Vagina (tissue), 1 donor: ENCODE measurements around the gene NYAP2.

GRCh38 chr2:223611073-223611459 is 8.9 kb upstream of the SCG2 start:
- PRO-cap, result no peak
- RAMPAGE, long total RNA, result no peak

GRCh38 chr2:223952379-223953063 is 4.7 kb upstream of the MRPL44 start:
- PRO-cap, result no peak
- RAMPAGE, long total RNA, result no peak

DNA sequence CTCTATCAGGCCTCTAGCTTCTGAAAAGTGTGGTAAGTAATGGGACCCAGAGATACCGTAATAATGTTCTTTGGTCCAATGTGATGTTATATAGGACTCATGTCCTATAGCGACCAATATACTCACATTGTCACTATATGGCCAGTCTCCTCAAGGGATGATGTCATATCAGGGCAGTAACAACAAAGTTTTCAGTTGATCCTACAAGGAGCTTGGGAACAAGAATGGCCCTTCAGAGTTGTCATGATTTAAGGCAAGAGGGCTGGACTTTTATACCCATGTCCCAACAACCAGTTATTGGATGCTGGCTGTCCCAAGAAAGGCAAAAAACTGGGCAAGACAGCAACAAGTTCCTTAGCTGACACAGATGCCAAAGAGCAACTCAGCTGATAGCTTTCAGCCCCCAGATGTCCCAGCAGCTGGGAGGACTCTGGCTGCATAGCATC is 33.2 kb upstream of the SERPINE2 start:
- PRO-cap, result no peak
- RAMPAGE, long total RNA, result no peak

GRCh38 chr2:224481875-224482333 is 80.0 kb upstream of the FAM124B start:
- PRO-cap, result no peak
- RAMPAGE, long total RNA, result no peak

DNA sequence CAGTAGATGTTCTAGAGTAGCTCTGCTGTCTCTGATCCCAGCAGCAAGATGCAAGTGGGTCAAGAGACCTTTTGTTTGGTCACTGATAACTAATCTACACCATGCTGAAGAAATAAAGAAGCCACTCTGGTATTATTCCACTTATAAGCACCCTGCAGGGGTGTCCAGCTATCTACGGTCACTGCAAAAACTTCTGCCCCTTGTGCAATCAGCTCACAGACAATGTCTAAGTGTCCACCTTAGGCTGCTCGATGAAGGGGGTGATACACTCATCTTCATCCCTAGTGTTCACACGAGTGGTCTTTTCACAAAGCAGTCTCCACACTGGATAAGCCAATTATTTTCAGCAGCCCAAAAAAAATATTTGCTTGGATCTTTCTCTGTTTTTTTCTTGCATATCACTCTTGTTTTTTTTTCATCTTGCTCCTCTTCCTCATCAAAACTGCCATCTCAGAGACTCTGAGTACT is 85.6 kb downstream of the CUL3 start:
- PRO-cap, result no peak
- RAMPAGE, long total RNA, result no peak

DNA sequence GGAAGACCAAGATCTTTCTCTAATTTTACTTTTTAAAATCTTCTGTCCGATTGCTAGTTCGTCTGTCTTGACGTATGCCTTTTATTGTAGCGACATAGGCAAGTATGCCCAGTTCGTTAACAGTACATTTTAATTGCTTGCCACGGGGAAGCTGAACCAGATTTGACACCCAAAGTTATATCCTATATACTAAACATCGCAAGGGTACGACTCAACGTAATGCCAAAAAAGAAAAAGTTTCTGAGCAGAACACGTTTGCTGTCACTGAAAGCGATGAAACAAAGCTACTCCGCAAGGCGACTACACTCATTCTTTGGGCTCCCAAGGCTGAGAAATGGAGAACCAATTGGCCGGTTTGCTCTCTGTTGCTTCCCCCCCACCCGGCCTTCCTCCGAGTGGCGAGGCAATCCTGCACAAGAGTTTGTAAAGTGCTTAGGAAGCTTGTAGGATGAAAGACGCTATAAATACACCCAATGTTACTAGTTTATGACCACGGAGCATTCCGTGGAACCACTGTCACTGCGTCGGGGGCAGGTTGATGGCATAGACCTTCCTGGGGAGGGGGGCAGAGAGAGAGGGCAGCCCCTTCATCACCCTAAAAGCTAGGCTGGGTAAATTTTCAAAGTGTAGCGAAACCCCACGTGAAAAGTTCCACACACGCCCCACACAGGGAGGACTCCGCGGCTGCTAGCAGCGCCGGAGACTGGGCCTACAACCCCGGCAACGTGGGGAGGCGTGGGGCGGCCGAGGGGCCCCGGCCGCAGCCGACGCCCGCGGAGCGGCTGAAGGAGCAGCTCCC is 1.1 kb downstream of the CUL3 start:
- PRO-cap, result no peak
- RAMPAGE, long total RNA, result no peak

DNA sequence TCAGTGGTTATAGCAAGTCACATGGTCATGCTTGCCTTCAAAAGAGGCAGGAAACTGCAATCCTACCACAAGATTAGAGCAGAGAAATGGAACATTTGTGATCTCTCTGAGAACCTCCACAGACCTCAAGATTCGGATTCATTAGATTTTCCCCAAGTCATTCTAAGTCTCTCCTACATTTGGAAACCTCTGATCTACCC is 48.5 kb upstream of the CCDC195 start:
- PRO-cap, result no peak
- RAMPAGE, long total RNA, result no peak

GRCh38 chr2:224864712-224865192 is 148.6 kb upstream of the CCDC195 start:
- PRO-cap, result no peak
- RAMPAGE, long total RNA, result start-site peak on the minus strand at chr2:224864934-224864977, 23 reads

- PRO-cap, result no peak
- RAMPAGE, long total RNA, result no peak
Observed at GRCh38 chr2:224983018-224983428, 59.2 kb downstream of the DOCK10 start.

- PRO-cap, result no peak
- RAMPAGE, long total RNA, result no peak
Observed at GRCh38 chr2:225017576-225018160, 24.6 kb downstream of the DOCK10 start.

- PRO-cap, result no peak
- RAMPAGE, long total RNA, result no peak
Observed at GRCh38 chr2:225399476-225399933, at the start of gene NYAP2. Gene NYAP2, plus strand, starts transcription at chr2:225399710.

DNA sequence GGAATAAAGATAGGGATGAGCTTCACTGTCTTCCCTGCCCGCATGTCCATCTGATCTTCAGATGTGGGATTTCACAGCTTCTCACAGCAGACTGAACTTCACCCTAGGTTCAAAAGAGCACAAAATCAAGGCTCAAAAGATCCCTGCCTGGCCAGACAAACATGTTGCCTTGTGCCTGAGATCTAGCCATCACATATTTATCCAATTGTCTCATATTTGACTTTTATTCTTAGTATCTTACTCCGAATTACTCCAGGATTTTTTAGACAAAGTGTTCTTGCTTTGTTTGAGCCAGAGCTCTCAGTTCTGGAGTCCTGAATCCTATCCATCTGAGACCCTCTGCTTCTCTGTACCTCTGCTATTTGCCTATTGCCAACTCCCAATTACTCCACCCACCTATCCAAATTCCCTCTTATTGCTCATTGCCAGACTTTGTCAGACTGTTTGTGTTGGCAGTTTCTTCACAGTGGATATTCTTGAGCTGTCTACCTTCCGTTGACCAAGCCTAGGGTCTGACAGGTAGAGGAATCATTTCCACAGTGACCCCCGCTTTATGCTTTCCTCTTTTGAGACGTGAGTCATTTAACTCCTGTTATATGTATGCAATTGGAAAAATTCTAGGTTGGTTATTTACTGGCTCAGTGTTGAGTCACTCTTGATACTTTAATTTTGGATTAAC is 187.9 kb downstream of the IRS1 start:
- PRO-cap, result no peak
- RAMPAGE, long total RNA, result no peak

DNA sequence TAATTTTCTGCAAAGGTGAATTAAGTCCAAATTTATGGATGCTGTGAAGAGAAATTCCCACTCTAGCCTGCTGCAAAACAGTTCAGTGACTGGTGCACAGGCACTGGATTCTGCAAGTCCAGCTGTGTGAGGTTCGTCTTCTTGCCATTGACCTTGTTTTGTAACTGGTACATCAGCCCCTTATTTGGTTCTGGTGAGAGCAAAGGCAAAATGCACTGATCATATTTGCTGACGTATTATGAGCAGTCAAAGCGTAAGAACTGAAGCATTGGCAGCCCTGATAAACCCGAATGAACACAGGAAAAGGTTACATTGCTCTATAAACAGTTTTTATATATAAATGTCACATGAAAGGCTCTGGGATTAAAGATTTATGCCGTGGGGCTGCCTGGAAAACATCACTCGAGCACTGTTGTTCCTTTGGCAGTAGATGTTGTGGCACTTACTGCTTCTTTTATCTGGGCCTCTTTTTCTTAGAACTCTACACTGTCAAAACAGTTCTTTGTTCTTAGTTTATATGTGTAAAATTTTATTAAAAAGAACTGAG is 168.0 kb downstream of the IRS1 start:
- PRO-cap, result unidirectional peak, minus-strand start at position 155 of the sequence
- RAMPAGE, long total RNA, result no peak

GRCh38 chr2:226690097-226691076 is 109.2 kb downstream of the IRS1 start:
- PRO-cap, result no peak
- RAMPAGE, long total RNA, result no peak

DNA sequence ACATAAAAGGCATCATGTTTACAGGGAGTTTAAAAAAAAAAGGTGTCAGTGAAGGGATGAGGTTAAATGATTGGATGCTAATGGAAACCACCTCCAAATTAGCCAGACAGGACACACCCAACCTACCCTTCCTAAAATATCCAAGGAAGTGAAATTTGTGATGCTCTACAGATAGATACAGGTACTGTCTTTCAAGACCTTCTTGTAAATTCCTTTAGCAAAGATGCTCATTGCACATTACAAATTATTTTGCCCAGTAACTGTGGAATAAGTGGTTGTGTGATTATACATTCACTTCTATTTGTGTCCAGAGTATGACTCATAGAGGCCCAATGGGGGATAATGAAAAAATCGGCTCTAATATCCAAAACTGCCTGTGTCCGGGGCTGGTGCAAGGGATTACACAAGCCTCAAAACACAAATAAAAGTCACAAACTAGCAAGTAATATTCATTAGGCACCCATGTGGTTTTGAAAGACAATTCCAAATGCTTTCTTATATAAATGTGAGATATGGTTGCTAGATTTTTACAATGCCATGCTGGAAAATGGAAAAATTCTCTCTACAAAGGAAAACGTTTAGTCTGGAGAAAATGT is 40.8 kb downstream of the IRS1 start:
- PRO-cap, result no peak
- RAMPAGE, long total RNA, result no peak

DNA sequence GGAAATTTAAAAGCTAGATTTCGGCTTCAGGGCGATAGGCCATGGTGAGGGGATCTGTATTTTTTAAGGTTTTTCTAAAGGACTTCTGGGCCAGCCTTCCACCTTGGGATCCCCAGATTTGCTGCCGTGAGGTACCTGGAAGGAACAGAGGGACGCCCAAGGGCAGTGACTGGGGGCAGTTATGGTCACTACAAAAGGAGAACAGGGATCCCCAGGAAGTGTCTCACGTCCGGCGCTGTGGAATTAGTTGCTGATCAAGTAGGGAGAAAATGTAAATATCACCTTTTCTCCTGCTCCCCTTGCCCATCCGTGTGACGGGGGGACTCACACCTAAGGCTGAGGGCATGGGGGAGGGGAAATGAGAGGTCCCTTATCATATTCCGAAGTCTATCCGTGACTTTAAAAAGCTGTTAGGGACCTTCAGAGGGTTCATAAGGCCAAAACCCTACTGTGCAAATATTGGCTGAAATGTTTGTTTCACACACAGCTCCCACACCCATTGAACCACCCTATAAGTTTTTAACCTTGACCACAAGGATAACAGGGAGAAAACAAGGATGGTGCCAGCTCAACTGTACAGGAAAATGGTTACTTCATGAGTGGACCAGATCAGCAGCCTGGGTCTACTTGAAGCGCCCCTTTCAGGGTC is 777 bp upstream of the IRS1 start:
- PRO-cap, result no peak
- RAMPAGE, long total RNA, result no peak

DNA sequence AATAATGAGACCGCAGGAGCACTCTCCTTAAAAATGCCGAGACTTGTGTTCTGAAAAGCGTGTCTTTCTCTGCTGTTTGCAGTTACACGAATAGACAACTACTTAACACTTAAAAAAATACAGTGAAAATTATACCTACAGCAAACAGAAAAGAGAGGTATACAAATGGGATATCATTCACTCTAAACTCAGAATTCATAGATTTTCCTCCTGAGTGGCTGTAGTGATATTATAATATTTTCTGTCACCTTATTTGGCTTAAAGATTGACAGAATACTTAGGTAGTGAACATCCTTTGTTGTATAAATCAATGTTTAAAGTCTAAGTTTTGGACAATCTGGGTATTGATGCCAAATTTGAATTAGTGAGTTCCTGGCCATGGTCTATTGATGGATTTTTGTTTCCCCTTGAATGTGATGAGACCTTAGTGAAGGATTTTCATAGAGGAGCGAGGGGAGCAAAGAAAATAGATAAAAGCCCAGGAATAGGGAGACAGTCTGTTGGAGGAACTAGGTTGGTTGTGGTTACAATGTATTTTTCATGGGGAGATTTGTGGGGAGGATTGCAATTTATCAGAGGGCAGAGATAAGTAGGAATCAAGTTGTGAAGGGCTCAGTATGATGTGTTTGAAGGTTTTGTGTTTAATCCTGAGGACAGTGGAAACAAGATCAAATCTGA is 108.8 kb downstream of the RHBDD1 start:
- PRO-cap, result no peak
- RAMPAGE, long total RNA, result start-site peak on the plus strand centred at position 430 of the sequence, 132 bp wide, 9 reads

DNA sequence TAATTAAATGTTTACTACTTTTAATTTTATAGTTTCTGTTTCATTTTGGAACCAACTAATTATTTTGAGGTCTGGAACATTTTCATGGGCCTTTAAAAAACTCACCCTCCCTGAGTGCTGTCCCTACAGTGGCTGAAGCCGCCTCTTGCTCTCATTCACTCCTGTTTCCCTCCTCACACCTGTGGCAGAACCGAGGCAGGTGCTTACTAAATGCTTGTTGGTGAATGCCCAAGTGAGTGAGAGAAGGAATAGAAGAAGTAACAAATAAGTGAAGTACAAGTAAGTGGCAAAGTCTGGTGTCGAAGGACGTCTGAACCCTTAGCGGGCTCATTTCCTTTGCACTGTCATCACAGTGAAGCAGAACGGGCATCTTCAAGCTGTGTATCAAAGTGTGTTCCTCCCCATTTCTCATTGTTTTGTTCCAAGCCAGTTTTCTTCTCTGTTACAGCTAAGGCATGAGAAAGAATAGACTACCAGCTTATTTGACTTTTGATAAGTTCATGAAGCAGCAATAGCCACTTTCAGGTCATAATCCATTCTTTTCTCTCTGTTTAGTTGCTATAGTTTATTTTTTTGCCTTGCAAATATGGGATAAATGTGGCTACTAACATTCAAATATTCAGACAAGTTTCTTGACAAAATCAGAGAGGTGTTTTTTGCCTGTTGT is 135.3 kb downstream of the RHBDD1 start:
- PRO-cap, result no peak
- RAMPAGE, long total RNA, result no peak

- PRO-cap, result unidirectional peak, minus-strand start at chr2:227180104
- RAMPAGE, long total RNA, result no peak
Observed at GRCh38 chr2:227179996-227180285, 15.5 kb downstream of the COL4A3 start.

- PRO-cap, result no peak
- RAMPAGE, long total RNA, result no peak
Observed at GRCh38 chr2:227227901-227228677, 63.7 kb downstream of the COL4A3 start.